Epithelial cell of prostate (primary cell): ENCODE results near the gene LAS1L.

- RRBS = no CpG with 5 or more reads among the region's 2 CpGs
Observed at GRCh38 chrX:63661533-63662116, 123.4 kb downstream of the ARHGEF9 start.

DNA sequence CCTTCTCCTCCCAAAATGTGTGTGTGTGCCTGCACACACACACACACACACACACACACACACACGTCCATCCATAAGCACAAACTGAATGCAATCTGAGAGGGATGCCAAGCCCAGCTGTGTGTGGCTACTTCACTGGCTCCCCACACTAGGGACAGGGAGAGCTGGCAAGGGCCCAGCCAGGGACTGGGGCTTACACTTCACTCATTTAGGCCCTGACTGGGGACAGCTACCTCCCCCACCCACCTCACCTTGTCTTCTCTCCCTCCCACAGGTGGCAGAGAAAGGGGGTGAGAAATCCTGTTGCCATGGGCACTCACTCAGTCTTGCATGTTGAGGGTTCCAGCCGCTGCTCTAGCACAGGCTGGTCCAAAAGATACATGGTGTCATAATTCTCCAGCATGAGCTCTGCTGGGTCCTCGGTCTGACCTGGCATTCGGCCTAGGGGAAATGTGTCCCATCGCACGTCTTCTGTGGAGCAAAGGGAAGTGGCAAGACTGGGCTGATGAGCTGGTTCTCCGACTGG is 20.0 kb downstream of the LAS1L start:
- RRBS = no CpG with 5 or more reads among the region's 7 CpGs

DNA sequence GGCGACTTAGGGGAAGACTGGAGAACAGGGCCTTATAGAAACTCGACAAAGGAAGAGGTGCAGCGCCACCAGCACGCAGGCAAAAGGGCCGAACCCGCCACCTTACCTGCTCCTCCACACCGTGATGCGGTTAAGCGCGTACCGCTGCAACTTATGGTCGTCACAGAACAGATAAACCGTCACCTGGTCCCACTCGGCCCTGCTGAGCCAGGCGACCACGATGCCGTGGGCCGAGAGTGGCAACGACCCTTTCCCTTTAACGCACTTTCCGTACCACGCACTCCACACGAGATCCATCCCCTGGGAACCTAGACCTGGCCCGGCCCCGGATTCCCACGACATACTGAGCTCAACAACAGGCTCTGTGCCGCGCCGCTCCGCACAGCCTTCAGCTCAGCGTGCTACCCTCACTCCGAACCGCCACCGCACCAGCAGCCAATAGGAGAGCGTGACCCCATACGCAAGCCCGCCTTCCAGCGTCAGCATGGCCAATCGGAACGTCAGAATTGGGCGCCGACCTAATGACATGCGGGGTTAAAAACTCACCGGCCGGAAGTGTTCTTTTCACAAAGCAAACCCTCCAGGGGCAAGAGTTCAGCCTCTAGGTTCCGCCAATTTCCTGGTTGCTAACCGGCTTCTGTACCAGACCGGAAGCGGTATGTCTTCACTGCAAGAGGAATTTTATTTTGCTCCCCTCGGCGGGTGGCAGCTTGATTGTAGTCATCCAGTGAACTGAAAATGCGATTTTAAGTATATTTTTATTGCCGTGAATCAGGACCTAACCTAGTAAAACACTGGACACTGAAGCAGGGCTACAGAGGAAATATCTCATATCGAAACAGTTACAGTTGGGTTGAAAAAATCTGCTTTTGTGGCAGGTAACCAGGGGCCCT is at the start of gene LAS1L:
Gene LAS1L, minus strand, starts transcription at position 414 of the 893 bp plus-strand sequence.
- RRBS = no CpG with 5 or more reads among the region's 54 CpGs

DNA sequence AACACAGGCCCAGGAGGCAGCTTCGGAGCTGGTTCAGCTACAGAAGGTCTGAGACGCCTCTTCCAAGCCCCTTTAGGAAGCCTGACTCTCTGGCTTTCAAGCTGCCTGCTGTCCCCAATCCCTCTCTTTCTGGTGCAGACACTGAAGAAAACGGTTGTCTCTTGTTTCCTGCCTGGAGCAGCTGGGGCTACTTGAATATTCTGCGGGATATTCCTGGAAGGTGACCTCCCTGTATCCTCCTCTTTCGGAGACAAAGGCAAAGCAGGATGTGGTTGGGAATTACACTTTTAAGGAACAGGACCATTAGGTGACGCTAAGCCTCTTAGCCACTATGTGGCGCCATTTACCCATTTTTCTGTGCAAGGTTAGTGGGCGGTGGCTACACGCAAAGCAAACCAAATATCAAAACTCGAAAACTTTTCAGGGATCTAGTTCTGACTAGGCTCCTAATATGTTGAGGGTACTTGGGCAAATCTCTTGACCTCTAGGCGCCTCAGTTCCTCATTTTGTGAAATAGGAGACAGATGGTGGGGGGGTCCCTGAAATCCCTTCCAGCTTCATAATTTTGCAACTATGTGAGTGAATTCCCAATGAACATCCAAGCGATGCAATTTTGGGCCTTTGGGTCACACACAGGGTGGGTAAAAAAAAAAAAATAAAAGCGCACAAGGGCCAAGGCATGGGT is 47.3 kb upstream of the LAS1L start:
- RRBS = no CpG with 5 or more reads among the region's 13 CpGs

- RRBS = no CpG with 5 or more reads among the region's 34 CpGs
Observed at GRCh38 chrX:65619892-65620612, 47.4 kb upstream of the MSN start.

GRCh38 chrX:65671718-65672386 is 4.4 kb downstream of the MSN start:
- RRBS = no CpG with 5 or more reads among the region's 3 CpGs

DNA sequence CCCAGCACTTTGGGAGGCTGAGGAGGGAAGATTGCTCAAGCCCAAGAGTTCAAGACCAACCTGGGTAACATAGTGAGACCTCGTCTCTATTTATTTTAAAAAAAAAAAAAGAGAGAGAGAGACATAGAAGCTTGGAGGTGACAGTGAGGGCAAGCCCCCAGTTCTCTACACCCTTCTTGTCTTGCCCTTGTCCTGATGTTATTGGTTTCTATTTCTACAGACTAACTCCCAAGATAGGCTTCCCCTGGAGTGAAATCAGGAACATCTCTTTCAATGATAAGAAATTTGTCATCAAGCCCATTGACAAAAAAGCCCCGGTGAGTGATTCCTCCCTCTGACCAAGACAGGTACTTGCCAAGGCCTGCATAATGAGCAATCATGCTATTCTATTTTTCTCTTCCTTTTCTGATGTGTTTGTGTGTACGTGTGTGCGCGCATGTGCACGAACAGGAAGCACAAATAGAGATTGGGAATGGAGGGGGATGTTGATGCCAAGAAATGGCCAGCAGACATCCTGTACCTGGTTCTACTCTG is 65.6 kb downstream of the MSN start:
- RRBS = no CpG with 5 or more reads among the region's 6 CpGs

DNA sequence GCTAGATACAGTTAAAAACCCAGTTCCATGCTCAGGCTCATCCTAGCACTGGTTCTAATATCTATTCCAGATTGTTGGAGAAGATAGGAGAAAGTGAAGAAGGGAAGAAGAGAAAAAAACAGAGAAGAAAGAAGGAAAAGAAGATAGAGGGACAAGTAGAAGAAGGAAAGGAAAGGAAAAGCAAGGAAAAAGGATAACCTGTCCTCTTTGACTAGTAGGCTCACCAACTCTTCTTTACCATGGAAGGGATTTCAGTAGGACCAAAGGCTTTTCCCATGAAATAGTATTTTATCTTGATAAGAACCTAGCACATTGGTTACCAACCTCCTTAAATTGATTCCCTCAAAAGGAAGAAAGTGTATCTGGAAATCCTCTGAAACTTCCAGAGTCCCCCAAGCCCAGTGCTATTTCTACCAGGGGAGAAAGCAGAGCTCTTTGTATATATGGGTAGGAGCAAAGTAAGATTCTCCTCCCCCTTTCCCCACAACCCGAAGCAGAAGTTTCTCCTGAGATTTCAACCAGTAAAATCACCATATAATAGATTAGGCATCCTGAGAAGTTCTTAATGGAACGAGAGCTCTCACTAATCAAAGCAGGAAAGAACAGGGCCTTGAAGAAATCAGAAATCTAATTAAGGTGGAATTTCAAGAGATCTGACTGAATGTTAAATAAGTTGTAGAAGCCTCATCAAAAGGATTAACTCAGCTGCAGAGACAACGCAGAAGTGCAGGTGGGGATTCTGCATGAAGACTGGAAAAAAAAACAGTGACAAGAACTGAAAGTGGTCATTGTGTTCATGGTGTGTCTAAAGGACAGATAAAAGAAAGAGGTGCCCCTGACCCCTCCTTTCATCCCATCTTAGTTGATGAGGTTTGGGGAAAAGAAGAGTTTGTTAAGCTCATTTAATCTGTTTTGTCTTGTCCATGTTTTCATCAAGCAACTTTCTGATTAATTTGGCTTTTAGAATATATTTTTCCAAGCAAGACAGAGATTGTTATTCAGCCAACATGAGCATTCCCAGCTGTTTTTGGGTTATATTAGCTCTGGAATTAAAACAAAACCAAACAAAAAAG is 39.2 kb downstream of the VSIG4 start:
- RRBS = no CpG with 5 or more reads among the region's 3 CpGs

GRCh38 chrX:66633425-66633882 is 5.4 kb downstream of the EDA2R start:
- RRBS = no CpG with 5 or more reads among the region's 3 CpGs

GRCh38 chrX:67780558-67781364 is 236.9 kb downstream of the AR start:
- RRBS = no CpG with 5 or more reads among the region's 4 CpGs

DNA sequence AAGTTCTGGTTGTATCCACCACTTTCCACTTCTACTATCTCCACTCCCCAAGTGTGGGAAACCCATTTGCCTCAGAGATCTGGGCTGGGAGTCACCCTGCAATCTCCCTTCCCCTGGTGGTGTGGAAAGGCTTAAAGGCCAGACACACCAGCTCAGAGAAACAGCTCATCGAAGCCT is 726 bp downstream of the OPHN1 start:
- RRBS = no CpG with 5 or more reads among the region's 1 CpG

GRCh38 chrX:68685687-68686478 is 38.4 kb downstream of the STARD8 start:
- RRBS = 1% methylated on average over 11 of the region's 33 CpGs

DNA sequence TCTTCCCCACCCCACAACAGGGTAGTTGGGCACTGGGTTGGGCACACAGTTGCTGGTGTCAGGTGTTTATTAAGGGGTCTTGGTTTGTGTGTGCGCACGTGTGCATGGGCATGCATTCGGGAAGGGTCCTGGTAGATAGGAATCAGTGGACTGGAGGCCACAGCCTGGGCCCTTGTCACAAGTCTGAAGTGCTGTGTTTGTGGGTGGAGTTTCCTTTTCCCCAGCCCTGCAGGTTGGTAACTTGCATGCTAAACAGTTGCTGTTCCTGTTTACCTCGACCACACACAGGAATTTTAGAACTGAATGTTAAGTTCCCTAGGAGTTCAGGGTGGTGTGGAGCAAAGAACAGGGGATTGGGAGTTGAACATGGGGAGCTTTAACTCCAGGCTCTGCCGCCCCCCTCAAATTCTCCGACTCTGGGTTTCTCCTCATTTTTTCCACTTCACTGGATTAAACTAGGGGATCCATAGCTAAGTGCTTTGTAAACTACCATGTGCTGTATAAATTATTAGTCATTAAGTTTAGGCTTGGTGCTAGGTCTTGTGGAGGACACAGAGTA is 48.9 kb downstream of the STARD8 start:
- RRBS = no CpG with 5 or more reads among the region's 6 CpGs

DNA sequence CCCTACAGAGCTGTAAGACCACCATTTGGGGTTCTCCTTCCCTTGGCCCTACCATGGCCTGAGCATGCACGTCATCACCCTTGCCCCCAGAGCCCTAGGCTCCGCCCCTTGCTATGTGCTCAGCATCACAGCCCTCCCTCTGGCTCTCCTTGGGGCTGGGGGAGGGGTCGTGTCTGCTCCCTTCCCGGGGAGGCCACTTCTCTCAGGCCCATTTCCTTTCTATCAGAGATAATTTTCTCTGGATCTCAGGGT is 55.8 kb downstream of the STARD8 start:
- RRBS = no CpG with 5 or more reads among the region's 4 CpGs

DNA sequence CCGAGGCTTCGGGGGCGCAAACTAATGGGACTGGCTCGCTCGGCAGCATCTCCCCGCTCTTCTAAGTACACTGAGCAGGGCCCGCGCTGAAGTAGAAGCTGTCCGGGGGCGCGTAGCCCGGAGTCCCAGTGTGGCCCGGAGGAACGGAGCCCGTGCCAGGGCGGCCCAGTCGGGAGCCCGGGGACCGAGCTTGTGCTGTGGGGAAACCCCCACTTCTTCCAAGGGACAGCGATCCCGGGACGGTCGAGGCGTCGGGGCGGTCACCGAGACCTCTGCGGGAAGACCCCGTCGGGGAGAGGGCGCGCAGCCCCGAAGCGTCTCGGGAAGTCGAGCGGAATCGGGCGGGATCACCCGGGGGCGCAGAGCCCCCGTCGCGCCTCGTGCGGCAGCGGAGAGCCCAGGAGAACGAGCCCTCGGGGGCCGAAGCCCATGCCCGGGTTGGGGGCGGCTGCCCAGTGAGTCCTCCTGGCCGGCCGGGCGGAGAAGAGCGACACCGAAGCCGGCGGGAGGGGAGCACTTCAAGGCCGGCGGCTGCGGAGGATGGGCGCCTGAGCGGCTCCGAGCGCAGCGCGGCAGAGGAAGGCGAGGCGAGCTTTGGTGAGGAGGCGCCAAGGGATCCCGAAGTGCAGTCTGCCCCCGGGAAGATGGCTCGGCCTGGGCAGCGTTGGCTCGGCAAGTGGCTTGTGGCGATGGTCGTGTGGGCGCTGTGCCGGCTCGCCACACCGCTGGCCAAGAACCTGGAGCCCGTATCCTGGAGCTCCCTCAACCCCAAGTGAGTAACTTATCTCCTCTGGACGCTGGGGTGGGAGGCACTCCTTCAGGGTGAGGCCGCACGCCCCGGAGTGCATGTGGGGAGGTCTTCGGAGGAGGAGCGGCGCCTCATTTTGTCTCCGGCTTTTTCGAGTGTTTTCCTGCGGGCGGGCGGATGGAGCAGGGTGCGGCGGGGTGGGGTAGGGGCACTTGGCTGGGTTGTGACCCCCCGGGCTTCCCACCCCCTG is 611 bp downstream of the EFNB1 start:
- RRBS = under 1% methylated on average over 54 of the region's 98 CpGs

GRCh38 chrX:68897696-68898060 is 68.9 kb downstream of the EFNB1 start:
- RRBS = no CpG with 5 or more reads among the region's 6 CpGs

GRCh38 chrX:69025937-69026335 is 139.3 kb downstream of the PJA1 start:
- RRBS = no CpG with 5 or more reads among the region's 3 CpGs

DNA sequence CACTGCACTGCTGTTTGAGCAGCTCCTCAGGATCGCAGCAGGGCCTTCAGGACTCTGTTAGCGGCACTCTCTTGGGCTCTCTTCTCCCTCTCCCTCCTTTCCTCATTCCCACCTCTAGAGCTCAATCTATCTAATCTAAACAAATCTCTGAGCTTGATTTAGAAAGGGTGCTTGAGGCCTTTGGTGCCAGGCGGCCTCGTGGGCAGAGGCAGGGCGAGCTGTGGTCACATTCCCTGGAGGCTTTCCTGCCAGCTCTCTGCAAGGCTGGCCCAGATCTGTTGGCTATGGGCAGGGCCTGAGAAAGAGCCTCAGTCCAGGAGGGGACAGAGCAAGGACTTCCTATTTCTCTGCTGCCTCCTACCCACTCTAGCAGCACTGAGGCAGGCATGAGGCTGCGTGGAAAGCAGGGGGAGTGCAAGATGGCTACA is 38.6 kb downstream of the PJA1 start:
- RRBS = no CpG with 5 or more reads among the region's 6 CpGs

DNA sequence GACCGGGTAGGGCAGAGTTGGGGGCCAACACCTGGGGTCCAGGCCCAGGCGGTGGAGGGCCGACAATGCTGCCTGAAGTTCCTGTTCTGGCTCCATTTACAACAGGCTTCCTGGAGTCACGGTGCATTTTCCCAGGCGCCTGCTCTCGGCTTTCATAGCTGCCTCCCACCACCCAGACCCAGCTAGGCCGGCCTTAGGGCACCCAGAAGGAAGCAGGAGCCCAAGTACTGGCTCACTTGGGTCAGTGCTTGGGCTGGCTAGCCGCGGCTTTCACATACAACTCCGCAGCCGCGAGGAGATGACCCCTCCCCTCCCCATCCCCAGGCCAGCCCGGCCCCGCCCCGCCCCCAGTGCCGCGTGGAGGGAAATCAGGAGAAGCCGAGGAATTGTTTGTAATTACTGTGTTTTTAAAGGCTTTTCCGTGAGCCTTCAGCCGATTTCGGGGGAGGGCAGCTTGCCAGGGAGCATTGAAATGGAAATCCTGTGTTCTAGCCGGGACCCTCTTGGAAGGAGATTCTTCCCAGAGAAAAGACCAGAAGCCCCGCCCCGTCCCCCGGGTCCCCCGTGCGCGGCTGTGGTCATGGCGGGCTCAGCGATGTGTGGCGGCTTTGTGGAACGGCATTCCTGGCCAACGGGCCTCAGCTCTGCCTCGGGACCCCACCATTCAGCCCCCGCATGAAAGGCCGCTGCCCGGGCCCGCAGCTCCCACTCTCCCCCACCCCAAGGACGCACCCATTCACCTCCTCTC is 28.5 kb downstream of the PJA1 start:
- RRBS = 12% methylated on average over 4 of the region's 39 CpGs

DNA sequence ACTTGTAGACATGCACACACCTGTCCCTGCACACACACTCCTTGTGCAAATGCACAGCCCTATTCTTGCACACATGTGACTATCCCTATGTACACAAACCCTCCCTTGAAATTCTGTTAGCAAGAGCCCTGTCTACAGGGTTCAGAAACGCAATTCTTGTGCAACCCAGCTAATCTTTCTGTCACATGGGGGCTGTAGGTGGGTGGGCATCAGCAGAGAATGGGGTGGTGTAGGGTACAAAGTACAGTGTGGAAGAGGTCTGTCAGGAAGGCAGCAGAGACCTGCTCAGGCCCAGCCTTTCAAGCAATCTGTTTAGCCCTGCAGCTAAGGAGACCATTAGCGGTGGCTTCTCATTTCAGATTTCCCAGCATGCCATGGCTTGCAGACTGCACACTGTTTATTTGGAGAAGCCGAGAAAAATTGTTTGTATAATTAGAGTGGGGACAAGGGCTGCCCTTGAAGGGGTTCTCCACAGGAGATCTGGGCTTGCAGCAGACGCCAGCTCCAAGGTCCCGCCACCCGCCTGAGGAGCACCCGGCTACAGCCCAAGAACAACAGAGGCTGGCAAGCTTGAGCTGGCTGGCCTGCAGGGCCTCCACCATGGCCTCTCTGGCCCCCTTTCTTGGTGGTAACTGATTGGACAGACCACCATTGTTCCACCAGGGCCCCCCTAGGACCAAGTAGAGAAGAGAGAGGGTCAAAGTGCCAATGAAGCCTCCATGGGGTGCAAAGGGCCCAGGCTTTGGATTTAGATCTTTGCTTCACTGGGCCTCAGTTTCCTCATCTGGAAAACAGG is 144.1 kb upstream of the PJA1 start:
- RRBS = no CpG with 5 or more reads among the region's 7 CpGs